Bronchus (tissue), 1 donor: ENCODE measurements around a stretch of chr7.

DNA sequence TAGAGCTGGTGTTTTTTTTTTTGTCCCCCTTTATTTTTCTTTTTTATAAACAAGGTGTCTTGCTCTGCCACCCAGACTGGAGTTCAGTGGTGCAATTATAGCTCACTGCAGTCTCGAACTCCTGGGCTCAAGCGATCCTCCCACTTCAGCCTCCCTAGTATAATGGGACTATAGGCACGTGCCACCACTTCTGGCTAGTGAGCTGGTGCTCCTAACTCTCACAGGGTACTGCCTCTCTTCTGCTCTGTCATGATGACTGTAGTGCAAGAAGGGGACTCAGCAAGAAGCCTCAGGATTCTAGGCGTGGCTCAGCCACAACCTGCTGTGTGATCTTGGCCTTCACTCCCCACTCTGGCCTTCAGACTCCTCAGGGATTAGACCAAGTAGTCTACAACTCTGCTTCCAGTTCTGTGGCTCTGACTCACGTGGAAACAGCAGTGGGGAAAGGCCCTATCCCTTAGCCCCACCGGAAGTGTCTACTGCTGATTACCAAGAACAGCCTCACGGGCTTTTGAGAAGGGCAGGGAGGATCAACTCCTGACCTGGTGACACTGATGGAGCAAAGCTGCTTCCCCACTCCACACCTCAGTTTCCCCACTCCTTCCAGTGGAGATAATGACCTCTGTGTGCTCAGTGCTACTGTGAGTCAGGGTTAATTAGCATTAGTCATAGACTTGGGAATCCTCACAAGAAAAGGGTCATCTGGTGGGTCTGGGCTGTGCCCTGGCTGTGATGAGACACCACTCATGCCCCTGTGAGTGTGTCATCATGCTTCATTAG, 41.2 kb downstream of the ZC3HC1 start:
- PRO-cap, result no peak

DNA sequence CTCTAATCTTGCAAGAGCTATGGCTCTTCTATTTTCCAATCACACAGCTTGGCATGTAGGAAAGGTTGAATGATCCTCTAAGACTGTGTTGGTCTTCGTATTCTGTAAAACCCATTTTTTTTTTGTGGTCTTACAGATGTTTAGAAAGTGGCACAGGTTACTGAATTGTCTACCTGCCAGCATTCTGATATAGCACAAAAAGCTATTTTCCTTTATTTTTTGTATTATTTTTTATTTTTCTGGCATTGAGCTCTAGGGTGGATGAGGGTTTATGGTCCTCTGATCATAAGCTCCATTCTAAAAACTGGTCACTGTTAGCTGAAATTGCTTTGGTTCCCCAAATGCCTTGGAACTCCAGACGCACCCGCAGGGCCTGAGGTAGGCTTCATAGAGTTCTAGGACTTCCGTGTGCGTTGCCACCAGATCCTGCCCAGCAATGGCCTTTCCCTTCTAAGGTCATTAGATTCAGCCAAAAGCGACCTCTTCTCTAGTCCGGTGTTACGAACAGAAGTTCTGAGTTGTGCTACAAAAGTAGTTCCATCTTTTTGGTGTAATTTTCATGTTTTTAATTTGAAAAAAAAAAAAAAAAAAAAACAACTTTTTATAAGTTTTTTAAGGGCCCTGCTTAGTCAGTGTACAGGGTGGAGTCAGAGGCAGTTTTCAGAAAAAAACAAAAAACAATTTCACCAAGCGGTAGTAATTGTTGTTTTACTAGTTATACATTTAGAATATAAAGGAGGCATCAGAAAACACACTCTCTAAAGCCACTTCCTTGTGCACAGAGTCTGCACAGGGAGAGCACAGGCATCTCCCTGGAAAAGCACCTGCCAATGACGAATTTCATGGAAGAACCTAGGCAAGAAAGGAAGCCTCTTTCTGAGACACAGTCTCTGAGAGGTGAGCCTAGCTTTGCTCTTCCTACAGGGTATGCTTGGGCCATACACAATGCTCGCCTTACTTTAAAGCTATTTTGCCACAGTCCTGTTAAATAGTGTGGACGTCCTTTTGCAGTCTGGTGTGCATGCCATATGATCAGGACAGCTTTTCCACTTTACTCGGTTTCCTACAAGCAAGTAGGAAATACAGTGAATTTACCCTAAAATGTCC, 64.5 kb downstream of the KLHDC10 start:
- PRO-cap, result no peak

GRCh38 chr7:130140866-130141434, 64.3 kb downstream of the TMEM209 start:
- PRO-cap, result no peak

DNA sequence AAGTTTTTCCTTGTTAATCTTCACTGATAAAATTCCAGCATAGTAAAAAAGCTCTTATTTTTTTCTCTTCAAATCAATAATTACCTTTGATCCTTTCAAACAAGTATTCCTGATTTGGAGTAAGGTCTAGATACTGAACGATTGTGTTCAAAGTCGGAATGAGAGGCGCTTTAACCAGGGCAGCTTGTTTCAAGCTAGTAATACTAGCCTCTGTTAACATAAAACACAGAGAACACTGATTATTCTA, 27.0 kb downstream of the TMEM209 start:
- PRO-cap, result no peak

DNA sequence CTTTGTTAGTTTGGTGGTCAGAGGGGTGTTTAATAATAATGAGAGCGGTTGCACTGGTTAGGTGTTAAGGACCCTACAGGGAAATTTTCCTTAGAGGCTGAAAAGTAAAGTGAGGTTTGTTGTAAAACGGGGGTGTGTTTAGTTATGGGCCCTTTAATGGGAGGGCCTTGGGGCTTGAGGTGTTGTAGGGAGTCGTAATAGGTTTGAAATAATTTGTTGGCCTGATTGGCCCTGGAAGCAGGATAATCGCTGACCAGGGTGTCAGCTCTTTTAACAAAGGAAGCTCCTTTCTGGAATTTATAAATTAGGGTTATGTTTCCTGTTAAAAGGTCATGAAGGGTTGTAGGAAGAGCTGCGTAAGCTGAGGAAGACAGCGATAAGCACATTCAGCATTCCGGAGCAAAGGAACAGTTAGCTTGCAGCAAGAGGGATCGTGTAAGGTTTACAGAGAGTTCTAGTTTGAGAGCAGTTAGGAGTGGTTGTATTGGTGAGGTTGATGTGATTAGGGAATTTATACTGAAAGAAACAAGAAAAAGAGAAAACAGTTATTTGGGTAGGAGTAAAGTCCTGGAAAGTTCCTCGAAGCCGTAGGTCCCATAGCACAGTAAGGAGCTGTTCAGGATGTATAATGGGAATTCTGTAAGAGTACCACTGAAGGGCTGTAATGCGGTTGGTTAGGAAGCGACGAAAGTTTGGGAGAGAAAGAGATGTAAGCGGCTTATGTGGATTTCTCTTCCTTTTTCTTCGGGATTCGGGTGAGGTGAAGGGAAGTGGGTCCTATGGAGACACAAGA, 21.4 kb downstream of the CPA4 start:
- PRO-cap, result no peak

DNA sequence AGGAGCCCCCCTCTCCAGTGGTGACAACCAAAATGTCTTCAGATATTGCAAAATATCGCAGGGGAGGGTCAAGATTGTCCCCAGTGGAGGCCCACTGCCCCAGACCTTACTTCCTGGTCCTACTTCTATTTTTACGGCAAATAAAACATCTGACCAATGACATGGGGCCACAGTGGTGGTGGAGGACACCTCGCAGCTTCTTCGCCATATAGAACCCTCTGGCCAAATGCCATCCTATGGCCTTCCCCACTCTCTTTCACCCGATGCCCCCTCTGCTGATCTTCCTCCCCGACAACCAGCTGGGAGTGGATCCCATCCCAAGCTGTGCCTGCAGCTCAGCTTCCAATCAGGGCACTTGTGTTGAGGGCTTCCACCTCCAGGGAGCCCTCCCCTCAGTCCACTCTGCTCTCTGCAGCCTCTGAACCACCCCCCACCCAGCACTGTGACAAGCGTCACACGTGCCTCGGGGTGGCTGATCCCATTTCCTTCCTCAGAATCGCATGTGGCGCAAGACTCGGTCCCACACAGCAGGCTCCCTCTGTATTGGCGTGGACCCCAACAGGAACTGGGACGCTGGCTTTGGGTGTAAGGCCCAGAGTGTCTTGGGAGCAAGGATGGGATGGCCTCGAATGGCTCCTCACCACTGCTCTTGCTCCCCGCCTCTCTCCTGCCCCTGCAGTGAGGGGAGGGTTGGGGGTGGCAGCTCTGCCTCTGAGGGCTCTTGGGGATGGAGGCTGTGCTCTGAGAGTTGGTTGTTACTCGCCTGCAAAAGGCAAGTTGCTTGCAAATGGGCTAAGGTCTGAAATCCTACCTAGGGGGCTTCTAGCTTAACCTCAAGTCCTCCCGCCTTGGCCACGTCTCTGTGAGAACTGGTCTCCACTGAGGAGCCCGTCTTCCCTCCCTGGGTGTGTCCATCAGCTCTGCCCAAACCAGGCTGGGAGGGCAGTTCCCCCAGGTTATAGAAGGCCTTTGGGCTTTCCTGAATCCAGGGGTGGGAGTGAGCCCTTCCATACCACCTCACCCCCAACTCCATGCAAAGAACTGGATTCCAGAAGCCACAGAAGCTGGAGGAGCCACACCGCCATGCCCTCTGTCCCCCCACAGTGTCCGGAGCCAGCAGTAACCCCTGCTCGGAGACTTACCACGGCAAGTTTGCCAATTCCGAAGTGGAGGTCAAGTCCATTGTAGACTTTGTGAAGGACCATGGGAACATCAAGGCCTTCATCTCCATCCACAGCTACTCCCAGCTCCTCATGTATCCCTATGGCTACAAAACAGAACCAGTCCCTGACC, 4.2 kb downstream of the CPA1 start:
- PRO-cap, result no peak

GRCh38 chr7:130421519-130422041, 19.2 kb downstream of the CEP41 start:
- PRO-cap, result no peak

- PRO-cap, result no peak
These were observed 10.1 kb downstream of the CEP41 start for GRCh38 chr7:130430692-130431209.

- PRO-cap, result no peak
These were observed 2.0 kb downstream of the MEST start for GRCh38 chr7:130493878-130494308.

DNA sequence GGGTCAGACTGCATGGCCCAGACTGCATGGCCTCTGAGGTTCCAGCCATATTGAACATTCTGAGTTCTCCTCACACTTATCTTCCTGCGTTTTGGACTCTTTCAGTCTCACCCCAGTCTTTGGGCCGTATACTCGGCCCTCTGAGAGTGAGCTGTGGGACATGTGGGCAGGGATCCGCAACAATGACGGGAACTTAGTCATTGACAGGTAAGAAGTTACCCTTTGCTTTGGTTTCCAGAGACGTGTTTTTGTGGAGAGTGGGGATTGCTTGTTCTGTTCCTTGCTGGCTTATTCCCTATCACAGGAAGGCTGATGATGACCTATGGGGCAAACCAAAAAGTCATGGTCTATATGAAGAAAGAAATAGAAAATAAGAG, 8.8 kb downstream of the MEST start:
- PRO-cap, result no peak

GRCh38 chr7:130510911-130511725, 19.2 kb downstream of the MEST start:
- PRO-cap, result no peak

GRCh38 chr7:130513375-130513960, 21.6 kb downstream of the MEST start:
- PRO-cap, result no peak

- PRO-cap, result no peak
These were observed 37.5 kb downstream of the MEST start for GRCh38 chr7:130529307-130529860.

GRCh38 chr7:130533289-130534206, 41.7 kb downstream of the MEST start:
- PRO-cap, result no peak

- PRO-cap, result no peak
These were observed 49.4 kb downstream of the MEST start for GRCh38 chr7:130541115-130541812.

GRCh38 chr7:130897854-130898622, 164.0 kb upstream of the KLF14 start:
- PRO-cap, result bidirectional peak, plus-strand start at chr7:130898416, minus-strand start at chr7:130898303

- PRO-cap, result bidirectional peak, plus-strand start at chr7:130904550, minus-strand start at chr7:130904302; unidirectional peak, plus-strand start at chr7:130904550
These were observed 170.5 kb upstream of the KLF14 start for GRCh38 chr7:130904108-130905317.

GRCh38 chr7:130909994-130910647, 176.1 kb upstream of the KLF14 start:
- PRO-cap, result no peak

- PRO-cap, result no peak
These were observed 188.7 kb upstream of the KLF14 start for GRCh38 chr7:130922681-130923104.

DNA sequence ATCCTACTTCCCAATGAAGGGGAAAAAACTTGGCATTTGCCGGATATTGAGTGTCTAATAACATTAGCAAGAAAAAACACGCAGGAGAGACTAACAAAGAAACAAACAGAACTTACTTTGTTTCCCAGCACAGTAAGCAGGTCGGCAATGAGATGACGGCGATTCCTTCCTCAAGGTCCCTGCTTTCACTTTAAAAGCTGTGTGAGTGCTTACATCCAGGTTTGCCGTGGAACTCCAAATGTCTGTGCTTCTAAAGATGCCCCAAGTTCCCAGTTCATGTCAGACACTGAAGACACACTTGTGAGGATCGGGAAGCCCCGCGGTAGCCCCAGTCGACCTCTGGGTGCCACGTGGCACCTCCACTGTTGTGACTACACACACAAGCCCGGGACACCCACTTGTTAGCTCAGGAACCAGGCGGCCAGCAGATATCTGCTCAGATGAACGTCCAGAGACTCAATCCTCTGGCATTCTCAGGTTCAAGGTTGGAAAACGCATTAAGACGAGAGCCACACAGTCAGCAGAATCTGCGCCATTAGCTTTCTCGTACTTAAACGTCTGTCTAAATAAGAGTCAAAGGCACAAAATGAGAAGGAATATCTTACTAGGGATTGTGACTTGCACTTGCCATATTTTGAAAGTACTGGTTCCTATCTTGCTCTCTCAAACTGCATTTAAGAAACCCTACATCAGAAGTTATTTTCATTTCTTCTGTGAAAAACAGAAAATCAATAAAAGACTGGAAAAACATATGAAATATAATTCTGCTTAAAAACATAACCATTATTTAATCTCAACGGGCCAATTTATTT, 207.5 kb upstream of the KLF14 start:
- PRO-cap, result bidirectional peak, plus-strand start at position 404 of the sequence, minus-strand start at position 364 of the sequence